Kidney (tissue), 2 donors: ENCODE measurements around a stretch of chr3.

DNA sequence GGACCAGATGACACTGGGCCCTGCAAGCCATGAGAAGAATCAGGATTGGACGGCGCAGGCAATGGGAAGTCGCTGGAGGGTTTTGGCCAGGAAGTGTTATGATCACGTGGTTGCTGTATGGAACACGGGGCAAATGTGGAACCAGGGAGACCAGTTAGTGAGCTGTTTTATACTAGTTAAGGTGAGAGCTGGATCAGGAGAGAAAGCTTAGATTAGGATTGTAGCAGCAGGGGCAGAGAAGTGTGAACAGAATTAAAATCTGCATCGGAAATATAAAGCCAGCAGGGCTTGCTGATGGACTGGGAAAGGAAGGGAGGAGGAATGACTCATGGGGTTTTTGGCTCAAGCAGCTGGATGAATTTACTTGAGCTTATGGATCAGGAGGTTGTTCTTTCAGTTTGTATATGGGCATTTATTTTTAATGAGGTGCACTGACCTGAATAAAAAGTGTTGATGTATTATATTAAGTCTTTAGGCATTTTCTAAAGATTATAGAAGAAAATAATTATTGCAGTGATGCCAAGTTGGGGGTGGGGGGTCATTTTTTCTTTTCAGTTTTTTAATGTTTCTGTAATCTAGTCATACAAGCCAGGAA lies 62.9 kb downstream of the PSMD6 start:
- PRO-cap, result no peak
- RRBS, result no CpG with 5 or more reads among the region's 6 CpGs

DNA sequence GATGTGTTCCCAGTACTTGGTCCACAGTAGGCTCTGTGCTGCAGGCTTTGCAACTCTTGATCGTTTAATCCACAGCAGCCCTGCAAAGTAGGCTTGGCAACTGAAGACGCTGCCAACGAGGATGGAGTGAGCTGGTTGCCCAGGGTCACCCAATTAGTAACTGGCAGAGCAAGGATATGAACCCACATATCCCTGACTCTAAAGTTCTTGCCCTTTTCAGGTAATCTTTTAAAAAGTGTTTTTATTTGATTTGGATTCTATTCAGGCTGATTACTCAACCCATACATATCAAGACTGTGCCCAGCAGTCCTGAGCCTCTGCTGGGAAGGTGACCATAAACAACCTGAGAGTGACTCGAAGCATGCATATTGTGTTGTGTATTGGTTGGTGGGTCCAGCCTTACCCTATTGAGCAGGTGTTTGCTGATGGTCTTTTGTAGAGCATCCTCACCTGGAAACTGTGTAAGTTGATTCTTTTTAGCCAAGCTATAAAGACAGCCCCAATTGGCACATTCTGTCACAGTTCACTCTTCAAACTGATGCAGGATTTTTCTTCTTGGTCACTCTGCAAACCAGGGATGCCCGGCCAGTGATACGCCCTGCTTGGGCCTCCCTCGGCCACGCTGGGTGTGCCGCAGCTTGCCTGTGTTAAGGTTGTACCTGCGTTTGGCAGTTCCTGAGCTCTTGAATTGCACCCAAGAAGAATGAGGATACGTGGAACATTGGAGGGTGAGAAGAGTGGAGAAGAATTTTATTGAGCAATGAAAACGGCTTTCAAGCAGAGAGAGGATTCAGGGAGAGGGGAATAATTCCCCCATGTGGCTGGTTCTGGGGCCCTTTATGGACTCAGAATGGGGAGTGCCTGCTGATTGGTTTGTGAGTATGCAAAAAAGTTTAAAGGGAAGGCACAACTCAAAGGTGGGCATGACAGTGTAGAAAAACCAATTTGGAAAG lies 50.0 kb downstream of the PSMD6 start:
- PRO-cap, result no peak
- RRBS, result no CpG with 5 or more reads among the region's 12 CpGs

- PRO-cap, result no peak
- RRBS, result no CpG with 5 or more reads among the region's 7 CpGs
These were observed 37.6 kb downstream of the PRICKLE2 start for GRCh38 chr3:64187541-64188157.

- PRO-cap, result no peak
- RRBS, result no CpG with 5 or more reads among the region's 5 CpGs
These were observed 115.8 kb upstream of the PRICKLE2 start for GRCh38 chr3:64341083-64341523.

DNA sequence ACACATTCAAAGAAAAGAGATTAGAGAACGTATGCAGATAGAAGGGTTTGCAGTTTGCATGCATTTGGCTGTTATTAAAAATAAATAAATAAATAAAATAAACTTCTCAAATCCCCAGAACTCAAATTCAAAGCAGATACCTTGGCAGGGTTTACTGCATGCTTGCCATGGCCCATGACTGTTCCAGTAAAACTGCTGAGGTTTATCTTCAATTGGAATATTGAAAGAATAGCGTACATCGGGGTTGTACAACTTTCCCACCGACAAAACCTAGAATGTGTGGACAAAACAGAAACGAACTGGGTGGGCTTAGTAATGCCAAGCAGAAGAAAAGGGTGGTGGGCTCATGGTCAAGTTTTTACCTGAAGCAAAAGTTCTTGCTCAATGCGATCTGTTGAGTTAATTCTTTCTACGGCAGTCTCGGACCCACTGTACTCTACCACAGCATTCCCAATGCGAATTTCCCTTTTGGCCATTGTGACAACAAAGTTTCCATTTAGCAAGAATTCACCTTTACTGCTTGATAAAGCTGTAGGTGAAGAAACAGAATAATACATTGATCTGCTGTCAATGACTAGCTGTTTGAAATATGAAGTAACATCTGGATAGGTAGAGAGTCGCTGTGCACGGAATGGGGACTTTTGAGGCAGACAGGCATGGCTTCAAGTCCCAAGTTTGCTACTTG lies 65.6 kb downstream of the ADAMTS9 start:
- PRO-cap, result no peak
- RRBS, result no CpG with 5 or more reads among the region's 11 CpGs

DNA sequence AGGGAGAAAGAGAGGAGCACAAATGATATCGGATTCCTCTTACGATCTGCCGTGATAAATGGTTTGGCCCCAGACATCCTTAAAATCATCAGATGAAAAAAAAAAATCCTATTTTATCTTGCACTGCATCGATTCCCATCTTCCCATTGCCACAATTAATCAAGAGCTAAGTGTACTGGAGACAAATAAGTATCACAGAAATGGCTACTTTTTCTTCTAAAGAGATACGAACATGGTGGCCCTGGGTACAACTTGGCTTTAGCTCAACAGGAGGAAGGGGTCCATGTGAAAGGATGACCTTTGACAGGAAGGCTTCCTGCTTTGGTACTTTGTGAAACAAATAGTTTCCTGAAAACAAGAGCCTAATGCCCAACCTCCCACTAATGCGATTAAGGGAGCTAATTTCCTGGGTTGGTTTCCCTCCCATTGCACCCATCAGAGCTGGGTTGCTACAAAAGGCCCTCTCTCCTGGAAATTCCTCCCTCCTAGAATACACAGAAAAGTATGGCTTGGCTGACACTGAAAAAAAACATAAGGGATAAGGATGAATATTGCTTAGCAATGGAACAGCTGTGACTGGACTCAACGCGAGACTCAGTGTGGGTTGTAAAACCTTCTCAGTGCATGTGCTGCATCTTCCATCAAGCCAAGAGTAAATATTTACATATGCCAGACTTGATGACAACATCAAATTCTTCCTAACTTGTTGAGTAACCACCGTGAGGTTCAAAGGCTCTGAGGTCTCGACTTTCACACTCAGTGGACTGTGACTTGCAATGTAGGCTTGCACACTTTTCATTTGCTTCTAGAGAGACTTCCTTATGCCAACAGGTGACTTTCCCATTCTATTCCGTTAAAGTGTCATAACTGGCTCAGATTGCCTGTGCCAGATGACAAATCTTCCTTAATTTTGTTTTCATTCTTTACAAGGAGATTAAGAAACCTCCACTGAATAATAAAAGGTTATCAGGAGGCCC lies 60.2 kb downstream of the ADAMTS9 start:
- PRO-cap, result unidirectional peak, minus-strand start at position 651 of the sequence
- RRBS, result no CpG with 5 or more reads among the region's 11 CpGs

DNA sequence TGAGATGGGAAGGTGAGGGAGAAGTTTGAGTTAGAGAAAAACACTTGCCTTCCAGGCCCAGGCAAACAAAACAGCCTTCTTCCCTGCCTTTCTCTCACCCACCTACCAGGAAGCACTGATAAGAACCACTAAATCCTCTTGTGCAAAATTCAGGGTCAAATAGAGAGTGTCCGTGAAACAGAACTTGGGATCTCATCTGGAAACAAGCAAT lies 11.0 kb downstream of the ADAMTS9 start:
- PRO-cap, result no peak
- RRBS, result no CpG with 5 or more reads among the region's 1 CpG

DNA sequence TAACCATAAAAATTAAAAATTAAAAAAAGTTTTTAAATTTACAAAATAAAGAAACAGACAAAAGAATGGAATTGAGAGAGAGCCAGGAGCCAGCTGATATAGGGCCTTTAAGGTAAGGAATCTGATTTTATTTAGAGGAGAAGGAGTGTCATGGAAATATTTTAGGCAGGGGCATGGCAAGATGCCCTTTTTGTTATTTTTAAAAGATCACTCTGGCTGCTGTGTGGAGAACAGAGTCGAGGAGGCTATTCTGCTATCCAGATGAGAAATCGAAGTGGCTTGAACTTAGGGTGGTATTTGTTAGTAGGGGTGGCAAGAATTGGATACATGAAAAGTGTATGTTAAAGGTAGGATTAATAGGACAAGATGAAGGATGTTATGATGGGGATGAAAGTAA lies 9.1 kb upstream of the ADAMTS9 start:
- PRO-cap, result no peak
- RRBS, result no CpG with 5 or more reads among the region's 2 CpGs

DNA sequence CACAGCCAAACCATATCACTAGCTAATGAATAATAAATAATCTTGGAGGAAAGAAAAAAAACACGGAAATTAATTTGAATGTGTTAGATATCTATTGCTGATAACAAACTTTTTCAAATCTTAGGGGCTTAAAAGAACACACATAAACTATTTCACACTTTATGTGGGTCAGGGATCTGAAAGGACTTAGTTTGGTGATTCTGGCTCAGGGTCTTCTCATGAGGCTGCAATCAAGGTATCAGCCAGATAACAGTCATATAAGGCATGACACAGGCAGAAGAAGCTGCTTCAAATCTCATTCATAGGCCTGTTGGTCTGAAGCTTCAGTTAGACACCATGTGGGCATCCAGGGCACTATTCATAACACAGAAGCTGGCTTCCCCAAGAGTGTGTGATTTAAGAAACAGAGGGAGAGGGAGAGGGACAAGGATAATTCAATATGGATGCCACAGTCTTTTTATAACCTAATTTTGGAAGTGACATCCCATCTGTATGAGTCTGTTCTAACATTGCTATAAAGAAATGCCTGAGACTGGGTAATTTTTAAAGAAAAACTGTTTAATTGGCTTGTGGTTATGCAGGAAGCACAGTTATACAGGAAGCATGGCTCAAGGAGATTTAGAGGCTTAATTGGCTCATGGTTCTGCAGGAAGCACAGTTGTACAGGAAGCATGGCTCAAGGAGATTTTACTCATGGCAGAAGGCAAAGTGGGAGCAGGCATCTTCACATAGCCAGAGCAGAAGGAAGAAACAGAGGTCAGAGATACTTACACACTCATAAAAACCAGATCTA lies 192.9 kb upstream of the ADAMTS9 start:
- PRO-cap, result no peak
- RRBS, result no CpG with 5 or more reads among the region's 1 CpG

GRCh38 chr3:64914322-64915126 lies 226.7 kb upstream of the ADAMTS9 start:
- PRO-cap, result no peak
- RRBS, result no CpG with 5 or more reads among the region's 2 CpGs

DNA sequence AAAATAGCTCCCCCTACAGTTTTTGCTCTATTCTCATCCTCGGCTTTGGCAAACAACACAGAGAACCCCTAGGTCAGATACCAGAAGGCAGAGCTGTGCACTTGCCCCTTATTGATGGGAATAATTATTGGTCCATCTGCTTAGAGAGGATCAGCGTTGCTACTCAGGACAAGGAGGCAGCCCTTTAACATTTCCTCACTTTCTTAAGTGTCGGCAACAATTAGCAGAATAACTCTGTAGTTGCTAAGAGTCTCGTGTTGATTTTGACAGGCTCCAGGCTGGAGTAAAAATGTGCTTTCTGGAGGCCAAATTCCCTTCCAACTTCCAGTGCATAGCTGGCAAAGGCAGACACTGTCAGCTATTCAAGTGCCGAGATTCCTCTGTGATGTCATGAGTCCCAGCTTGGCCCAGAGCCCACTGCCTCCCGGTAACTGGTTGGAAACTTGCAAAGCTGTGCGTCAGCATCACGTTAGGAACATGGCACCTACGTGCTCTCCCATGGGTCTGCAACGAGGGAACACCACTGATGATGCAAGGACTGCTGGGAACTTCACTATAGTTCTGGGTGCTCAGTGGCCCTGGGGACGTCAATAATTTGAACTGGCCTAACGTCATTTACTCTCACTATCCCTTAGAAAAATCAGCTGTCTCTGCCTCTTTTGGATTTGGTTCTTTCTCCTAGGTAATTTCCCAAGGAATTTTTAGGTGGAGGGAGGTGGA lies 482.8 kb upstream of the ADAMTS9 start:
- PRO-cap, result no peak
- RRBS, result no CpG with 5 or more reads among the region's 12 CpGs

GRCh38 chr3:65412463-65413092 lies 626.1 kb downstream of the MAGI1 start:
- PRO-cap, result no peak
- RRBS, result no CpG with 5 or more reads among the region's 4 CpGs

DNA sequence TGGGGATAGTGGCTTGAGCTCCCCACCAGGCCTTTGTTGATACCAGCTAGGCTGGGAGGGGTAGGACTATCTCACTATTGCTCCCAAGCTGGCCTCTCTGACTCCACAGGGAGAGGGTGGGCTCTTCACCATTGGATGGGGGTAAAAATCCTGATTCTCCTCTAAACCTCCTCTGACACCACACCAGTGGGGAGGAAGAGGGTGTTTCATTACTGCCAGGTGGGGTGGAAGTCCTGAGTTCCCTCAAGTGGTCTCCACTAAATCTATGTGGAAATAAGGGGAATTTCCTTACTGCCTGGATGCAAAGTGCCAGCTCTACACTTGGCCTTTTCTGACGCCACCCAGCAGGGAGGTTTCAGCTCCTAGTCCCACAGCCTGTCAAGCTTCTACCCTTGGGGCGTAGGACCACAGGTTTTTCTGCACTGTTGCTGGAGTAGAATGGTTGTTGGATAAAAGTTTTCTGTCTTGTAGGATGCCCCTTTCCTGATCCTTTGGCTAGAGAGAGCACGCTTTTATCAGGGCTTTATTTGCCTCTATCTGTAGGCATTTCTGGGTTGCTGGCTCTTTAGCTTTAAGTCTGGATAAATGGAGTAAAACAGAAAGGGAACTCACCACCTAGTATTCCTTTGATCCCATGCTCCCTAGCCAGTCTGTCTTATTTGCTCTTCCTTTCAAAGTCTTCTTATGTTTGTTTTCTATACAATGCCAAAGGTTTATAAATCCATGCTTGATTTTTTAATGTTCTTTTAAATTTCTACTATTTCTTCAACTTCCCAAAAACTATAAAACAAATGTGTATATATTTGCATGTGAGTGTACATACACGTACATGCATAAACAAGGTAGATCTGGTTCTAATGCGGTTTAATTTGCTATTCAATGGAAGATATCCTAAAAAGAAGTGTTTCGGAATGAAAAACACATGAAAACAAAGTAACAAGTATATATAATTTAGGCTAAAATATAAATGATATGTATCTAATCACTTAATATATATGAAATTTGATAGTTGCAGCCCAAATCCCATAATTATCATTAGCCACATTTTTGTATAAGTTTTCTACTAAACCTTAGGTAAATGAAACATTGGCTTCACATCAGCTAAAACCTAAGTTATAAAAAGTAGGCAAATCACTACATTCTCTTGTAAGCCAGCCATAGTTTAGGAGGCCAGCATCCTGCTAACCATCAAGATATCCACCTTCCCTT lies 571.8 kb downstream of the MAGI1 start:
- PRO-cap, result no peak
- RRBS, result no CpG with 5 or more reads among the region's 6 CpGs

GRCh38 chr3:65509116-65510068 lies 529.3 kb downstream of the MAGI1 start:
- PRO-cap, result no peak
- RRBS, result no CpG with 5 or more reads among the region's 35 CpGs

GRCh38 chr3:65591157-65592103 lies 447.3 kb downstream of the MAGI1 start:
- PRO-cap, result no peak
- RRBS, result no CpG with 5 or more reads among the region's 8 CpGs

DNA sequence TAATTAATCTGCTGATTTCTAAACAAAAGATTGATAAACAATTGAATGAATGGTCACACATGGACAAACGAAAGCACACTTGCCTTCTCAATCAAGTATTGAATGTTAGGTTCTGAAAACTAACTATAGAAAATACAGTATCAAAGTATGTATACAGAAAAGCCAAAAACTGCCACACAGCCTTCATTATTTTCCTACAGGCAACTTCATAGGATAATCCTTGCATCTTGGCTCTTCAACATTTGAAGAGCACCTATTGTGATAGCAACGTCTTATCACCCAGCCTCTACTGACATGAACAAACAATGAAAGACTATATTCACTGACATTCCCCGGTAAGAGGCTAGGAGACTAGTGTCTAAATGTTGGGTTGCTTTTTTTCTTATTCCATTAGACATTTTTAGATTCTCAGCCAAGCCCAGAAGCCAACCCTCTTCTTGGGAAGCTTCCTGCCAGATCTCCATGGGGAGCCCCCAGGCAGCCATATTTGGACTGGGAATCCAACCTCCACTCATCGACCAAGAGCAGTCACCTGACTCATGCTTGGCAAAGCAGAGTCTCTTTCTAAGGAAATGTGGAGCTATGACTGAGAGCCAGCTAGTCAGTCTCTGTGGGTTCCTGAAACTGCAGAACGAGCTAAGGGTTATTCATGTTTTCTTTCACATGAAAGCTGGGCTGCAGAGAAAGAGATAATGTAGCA lies 227.6 kb downstream of the MAGI1 start:
- PRO-cap, result no peak
- RRBS, result no CpG with 5 or more reads among the region's 5 CpGs

- PRO-cap, result no peak
These were observed 166.4 kb downstream of the MAGI1 start for GRCh38 chr3:65872321-65872762.

DNA sequence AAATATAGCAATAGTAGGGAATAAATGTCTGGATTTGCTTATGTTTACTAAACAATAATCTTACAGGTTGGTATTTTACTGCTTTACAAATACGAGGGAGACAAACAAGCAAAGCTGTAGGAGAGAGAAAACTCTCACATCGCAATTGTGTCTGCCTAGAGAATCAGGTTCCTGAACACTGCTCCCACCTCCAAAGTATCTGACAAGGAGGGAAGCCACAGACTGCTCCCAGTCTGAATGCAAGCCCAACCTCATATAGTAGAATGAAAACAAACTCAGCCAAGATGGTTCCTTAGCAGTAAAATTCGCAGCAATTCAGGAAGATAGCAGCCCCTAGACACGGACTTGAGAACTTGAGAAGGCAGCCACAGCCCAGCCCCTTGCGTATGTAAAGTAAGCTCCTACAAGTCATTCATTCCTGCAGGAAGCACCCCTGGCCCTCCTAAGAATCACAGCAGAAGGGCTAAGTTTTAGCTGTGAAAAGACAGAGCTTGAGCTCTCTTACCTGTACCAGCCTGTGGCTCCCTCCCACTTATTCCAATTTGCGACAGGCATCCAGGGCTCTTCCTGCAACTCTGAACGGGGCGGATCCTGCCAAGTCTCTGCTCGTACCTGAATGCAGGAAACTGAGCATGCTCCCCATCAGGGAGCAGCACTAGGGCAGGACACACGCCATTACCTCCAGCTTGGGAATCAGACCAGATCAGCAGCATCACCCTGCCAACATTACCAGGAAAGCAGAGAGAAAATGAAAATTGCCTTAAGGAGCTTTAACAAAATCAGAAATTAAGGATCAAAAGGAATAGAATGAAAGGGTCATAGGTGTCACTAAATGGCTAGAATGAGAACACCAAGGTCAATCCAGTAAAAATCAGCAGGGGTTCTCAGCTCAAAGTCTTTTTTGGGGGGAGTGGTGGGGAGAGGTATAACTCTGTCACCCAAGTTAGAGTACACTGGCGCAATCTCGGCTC lies 136.3 kb downstream of the MAGI1 start:
- PRO-cap, result unidirectional peak, minus-strand start at position 534 of the sequence
- RRBS, result no CpG with 5 or more reads among the region's 12 CpGs

DNA sequence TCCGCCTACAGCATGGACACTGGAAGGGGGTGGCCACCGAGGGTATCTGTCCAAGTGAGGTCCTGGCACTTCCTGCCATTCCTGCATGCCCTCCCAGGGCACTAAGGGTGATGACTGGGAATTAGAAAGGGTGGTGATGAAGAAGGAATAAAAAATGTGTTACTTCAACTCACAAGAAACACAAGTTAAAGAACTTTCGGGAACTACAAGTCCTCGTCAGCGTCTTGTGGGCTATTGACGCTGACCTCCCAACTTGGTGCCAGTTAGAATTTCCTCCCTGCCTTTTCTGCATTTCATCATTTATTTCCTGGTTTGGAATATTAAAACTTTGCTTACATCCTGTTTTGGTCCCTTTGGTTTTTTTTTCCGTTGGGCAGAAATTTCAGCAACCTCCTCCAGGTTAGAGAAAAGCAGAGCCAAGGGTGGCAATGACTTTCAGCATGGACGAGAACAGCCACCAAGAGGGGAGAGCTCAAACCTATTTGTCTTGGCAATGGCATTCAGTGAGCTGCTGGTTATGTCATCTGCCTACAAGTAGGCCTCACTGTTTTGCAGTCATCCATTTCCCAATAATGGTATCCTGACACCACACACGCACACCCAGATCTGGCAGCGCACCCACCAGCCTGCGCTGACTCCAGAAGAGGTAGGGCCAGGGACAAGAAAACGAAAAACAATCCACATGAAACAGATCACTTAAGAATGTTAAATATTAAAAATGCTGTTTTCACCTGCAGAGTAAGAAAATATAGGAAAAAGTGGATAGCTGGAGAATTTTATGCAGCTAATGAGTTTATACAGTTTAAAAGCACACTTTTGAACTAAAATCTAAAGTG lies 92.4 kb downstream of the MAGI1 start:
- PRO-cap, result no peak
- RRBS, result no CpG with 5 or more reads among the region's 12 CpGs

- PRO-cap, result no peak
- RRBS, result no CpG with 5 or more reads among the region's 7 CpGs
These were observed 89.7 kb downstream of the MAGI1 start for GRCh38 chr3:65948740-65949678.